Smooth muscle cell (in vitro differentiated cells): Measurements from ENCODE around the genes CFAP46, KNDC1 and VENTX.

DNA sequence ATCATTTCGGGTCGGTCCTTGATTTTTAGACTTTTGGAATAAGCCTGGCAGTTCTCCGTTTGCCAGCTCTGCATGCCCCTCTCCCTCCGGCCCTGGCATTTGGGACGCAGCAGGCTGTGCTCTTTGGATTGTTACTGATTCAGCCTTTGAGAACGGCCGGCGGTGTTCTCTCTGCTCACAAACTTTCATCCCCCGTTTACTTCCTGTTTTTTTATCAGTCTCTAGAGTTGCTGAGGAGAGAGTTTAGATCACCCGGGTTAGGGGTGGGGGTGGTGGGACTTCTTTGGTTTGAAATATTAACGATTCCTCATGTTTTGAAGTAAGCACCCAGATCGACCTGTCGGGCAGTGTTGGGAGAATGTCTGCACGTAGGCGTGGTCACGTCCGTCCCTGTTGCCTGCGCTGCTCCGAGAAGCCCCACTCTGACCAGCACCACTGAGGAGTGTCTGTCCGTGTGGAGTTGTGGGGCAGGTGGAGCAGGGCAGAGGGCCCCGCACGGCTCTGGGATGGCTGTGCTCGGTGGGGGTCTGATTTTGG, 7.1 kb downstream of the INPP5A start:
- RAMPAGE, long total RNA = no peak

GRCh38 chr10:132572334-132572688, 34.7 kb downstream of the INPP5A start:
- RAMPAGE, long total RNA = no peak

DNA sequence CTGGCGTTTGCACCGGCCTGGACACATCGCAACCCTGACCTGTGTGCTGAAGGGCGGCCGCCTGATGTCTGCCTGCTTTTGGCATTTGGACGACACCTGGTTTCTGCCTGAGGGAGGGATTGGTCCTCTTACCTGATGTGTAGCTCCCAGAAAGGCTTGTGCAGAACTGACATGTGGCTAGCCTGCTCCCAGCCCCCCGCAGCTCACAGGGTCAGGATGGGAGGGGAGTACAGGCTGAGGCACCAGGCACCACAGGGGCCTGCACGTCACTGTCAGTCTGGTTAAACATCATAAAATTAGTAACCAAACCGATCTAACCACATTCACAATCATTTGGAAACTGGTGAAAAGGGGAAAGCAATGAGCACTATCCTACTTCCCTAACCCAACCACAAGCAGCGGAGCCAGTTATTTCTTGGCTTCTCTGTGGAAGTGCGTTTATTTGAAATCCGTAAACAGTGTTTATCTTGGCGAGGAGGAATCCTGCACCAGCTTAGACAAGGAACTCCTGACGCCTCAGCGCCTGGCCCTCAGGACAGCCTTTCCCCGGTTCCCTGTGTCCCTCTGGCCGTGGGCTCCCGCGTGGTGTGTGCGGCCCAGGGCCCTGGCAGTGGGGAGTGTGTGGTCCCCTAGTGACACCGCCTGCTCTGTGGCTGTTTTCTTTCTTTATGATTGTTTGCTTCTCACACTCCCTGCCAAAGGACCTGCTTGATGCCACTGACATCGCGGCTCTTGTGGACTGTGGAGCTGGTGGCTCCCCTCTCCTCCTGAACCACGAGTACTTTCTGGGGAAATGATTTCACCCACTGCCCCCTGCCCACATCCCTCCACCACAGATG, 37.8 kb downstream of the INPP5A start:
- RAMPAGE, long total RNA = no peak

- RAMPAGE, long total RNA = no peak
Measured at GRCh38 chr10:132593886-132594776, 56.5 kb downstream of the INPP5A start.

DNA sequence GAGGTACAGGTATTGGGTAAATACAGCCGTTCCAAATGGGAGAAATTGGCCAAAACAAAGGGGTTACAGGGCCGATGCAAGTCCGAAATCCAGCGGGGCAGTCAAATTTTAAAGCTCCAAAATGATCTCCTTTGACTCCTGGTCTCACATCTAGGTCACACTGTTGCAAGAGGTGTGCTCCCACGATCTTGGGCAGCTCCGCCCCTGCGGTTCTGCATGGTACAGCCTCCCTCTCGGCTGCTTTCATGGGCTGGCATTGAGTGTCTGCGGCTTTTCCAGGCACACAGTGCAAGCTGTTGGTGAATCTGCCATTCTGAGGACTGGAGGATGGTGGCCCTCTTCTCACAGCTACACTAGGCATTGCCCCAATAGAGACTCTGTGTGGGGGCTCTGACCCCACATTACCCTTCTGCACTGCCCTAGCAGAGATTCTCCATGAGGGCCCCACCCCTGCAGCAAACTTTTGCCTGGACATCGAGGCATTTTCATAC, 61.7 kb downstream of the INPP5A start:
- RAMPAGE, long total RNA = no peak

DNA sequence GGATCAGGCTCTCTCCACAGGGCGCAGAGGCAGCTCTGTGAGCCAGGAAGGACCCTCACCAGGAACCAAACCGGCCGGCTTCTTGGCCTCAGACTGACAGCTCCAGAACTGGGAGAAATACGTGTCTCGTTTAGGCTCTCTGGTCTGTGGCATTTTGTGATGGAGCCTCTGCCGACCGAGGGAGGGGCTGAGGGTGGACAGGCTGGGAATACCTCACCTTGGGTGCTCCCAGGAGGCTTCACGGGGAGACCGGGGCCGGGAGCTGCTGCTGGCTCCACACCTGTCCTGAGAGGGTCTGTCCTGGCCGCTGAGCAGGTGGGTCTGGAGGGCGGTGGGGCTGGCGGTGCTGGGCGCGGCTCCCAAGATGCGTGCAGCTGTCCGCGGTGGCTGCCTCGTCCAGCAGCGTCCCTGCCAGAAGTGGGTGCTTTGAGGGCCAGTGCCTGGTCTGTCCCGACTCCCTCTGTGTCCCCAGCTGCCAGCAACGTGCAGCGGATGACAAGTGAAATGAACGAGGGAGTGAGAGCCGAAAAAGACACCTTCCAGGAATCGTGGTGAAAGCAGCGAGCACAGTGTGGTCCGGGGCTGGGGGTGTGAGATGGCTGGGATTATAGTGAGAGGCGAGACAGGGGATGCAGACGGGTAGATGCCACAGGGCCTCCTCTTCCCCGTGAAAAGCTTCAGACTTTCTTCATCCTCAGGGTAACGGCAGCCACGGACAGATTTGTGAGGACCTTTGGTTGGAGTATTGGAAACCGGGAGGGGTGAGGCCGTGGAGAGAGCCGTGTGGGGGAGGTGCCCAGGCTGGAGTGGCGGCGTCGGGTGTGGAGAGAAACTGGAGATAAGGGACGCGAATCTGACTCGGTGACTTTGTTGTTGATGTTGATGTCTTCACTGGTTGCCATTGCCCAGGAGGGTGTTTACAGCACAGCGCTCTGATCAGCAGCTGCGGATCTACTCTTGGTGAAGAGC, 89.8 kb downstream of the INPP5A start:
- RAMPAGE, long total RNA = no peak

DNA sequence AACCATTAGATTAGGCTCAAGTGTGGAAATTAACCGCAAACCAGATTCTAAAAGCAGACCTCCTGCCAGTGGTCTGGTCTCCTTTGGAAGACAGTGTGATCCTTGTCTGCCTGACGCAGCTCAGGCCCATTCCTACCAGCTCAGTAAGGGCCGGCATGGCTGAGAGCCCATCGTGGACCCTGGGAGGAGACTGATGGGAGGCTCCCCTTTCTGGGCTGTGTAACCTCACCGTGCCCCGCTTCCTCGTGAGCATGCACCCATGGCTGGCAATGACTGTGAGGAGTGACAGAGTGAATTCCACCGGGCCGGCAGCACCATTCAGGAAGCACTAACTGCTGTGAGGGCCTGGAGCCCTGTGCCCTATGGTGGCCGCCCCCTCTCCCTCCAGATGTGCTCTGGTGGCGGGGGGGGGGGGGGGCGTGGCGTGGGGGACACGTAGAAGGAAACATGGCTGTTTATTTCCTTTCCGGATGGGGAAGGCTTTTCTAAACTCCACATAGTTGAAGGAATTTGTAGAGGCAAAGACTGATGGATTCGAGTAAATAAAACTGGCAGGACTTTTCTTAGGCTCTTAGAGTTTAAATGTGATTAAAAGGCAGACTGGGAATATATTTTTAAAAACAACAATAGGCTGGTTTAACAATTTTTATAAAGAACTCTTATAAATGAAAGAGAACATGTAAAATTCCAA, 90.6 kb downstream of the INPP5A start:
- RAMPAGE, long total RNA = no peak

- RAMPAGE, long total RNA = no peak
Measured at GRCh38 chr10:132702548-132702814, 83.5 kb downstream of the NKX6-2 start.

DNA sequence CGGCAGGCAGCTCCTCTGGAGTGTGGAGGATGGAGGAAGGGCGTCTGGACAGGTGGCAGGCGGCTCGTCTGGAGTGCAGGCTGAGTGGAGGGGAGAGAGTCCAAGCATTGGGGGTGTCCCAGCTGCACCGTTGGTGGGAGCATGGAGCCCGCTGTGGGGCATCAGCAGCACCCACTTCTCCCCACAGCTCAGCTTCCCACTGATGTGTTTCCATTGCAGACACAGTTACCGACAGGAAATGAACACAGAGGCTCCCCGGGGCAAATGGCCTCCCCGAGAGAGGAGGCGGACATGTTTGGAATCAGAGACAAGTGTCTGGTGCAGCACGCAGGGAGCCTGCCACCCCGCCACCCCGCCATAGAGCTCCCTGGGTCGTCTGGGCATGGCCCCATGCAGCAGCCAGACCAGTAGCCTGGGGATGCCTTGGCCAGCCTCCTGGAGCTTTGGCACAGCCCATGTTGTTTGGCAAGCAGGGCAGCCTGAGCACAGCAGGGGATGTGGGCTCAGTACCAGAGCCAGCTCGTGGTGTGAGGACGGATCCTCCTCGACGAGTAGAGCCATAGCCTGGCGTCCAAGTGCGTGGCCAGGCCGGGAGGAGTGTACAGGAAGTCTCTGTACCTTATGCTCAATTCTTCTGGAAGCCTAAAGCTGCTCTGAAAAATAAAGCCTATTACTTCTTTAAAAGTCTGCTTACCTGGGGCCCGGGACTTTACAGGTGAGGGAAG, 80.8 kb downstream of the NKX6-2 start:
- RAMPAGE, long total RNA = no peak

- RAMPAGE, long total RNA = no peak
Measured at GRCh38 chr10:132726671-132727212, 59.2 kb downstream of the NKX6-2 start.

DNA sequence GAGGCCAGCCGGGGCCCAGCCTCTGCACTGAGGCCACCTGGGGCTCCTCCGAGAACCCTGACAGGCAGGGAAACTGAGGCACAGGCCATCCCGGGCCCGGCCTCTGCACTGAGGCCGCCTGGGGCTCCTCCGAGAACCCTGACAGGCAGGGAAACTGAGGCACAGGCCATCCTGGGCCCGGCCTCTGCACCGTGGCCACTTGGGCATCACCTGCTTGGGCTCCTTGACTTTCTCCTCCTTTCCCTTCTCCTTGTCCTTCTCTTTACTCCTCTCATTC, 64.8 kb downstream of the CFAP46 start:
- RAMPAGE, long total RNA = no peak

GRCh38 chr10:132942008-132943165, at the start of gene CFAP46:
CFAP46 (minus strand) TSS chr10:132942570.
- RAMPAGE, long total RNA = start-site peak on the minus strand at chr10:132942537-132942583, 44 and 14 reads in 2 replicates

DNA sequence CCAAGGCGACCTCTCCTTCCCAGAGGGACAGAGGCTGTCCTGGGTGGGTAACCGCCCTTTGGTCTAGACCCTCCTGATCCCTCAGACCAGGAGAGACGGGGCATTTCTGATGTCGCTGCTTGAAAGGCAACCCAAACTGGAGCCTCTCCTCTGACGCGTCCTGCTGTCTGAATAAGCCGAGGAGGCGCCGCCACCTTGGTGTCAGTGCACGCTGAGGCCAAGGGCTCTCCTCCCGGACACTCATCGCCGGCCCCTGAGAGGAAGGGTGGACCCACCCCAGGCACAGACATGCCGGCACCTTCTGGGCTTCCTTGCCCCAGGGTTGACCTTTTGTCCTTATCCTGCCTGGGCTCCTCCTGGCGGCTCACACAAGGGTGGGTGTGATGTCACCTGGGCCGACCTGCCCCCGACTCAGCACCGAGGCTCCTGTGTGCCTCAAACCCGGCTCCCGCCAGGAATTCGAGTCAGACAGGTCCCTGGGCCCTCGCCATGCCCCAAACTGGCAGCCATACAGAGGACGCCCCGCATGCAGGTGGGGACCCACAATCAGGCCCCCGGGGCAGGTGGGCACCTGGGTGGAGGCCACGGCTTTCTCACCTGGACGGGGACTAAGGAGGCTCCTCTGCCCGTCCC, 17.7 kb upstream of the CFAP46 start:
- RAMPAGE, long total RNA = no peak

DNA sequence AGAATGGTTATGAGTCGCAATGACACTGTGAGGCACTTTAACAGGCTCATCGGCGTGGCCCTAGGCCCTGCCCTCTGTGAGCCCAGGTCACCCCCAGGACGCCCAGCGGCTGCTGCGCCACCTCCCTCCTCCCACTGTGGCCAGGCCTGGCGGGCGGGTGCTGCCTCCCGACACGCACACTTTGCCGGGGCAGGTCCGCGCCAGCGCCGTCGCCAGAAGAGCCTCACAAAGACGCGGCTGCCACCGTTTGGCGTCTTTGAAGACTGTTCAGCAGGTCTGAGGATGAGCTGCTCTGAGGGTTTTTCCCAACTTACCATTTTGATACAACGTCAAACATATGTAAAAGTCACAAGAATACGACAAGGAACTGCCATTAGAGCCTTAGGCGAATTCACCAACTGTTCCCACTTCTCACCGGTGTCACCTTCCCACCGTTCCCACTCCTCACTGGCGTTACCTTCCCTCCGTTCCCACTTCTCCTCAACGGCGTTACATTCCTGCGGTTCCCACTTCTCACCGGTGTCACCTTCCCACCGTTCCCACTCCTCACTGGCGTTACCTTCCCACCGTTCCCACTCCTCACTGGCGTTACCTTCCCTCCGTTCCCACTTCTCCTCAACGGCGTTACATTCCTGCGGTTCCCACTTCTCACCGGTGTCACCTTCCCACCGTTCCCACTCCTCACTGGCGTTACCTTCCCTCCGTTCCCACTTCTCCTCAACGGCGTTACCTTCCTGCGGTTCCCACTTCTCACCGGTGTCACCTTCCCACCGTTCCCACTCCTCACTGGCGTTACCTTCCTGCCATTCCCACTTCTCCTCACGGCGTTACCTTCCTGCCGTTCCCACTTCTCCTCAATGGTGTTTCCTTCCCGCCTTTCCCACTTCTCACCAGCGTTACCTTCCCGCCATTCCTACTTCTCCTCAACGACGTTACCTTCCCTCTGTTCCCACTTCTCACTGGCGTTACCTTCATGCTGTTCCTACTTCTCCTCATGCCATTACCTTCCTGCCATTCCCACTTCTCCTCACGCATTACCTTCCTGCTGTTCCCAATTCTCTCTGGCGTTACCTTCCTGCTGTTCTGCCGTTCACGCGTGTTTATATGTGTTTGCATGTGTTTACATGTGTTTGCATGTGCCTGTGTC, 22.7 kb upstream of the CFAP46 start:
- RAMPAGE, long total RNA = no peak

DNA sequence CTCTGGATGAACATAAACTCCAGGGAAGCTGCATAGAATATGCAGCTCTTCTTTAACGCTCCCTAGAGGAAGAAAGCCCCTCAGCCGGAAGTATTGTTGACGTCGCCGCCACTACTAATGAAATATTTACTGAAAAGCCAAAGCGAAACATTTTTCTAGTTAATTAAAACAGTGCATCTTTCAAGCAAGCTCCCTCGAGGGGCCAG, 72.6 kb upstream of the ADGRA1 start:
- RAMPAGE, long total RNA = no peak

GRCh38 chr10:133062802-133063001, 25.0 kb upstream of the ADGRA1 start:
- RAMPAGE, long total RNA = no peak

DNA sequence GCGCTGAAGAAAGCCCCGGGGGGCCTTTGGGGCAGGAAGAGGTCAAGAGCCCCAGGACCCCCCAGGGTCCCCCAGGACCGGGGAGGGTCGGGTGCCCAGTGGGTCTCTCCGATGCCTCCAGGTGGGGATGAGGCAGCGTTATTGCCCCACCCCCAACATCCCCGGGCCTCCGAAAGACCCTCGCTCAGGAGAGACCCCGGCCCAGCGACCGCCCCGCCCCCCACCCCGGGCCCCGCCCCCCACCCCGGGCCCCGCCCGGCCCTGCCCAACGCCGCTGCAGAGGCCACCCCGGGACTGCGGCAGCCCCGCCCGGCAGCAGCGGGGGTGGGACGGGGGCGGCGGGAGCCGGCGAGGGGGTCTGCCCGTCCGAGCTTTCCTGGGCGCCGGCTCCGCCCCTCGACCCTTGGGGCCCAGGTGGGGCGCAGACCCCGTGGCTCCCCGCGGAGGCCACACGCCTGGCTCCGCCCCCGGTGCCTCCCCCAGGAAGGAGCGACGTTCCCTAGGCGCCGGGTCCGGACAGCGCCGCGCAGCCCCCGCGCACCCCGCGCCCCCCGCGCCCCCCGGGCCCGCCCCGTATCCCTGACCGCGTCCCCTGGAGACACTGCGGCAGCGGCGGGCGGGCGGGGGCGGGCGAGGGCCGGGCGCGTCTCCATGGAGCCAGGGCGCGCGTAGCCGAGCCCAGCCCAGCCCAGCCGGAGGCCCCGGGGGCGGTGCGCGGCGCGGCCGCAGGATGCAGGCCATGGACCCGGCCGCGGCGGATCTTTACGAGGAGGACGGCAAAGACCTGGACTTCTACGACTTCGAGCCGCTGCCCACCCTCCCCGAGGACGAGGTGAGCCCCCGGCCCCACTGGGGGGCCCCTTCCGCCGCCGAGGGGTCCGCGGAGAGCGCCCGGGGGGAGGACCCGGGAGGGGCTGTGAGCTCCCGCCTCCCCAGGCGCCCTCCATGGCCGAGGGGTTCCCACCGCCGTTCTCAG, at the start of gene KNDC1:
TSS of gene KNDC1 (plus strand) at position 482 of the 976 bp plus-strand sequence.
- RAMPAGE, long total RNA = start-site peak on the plus strand centred at position 714 of the sequence, 40 bp wide, 10 and 8 reads in 2 replicates

DNA sequence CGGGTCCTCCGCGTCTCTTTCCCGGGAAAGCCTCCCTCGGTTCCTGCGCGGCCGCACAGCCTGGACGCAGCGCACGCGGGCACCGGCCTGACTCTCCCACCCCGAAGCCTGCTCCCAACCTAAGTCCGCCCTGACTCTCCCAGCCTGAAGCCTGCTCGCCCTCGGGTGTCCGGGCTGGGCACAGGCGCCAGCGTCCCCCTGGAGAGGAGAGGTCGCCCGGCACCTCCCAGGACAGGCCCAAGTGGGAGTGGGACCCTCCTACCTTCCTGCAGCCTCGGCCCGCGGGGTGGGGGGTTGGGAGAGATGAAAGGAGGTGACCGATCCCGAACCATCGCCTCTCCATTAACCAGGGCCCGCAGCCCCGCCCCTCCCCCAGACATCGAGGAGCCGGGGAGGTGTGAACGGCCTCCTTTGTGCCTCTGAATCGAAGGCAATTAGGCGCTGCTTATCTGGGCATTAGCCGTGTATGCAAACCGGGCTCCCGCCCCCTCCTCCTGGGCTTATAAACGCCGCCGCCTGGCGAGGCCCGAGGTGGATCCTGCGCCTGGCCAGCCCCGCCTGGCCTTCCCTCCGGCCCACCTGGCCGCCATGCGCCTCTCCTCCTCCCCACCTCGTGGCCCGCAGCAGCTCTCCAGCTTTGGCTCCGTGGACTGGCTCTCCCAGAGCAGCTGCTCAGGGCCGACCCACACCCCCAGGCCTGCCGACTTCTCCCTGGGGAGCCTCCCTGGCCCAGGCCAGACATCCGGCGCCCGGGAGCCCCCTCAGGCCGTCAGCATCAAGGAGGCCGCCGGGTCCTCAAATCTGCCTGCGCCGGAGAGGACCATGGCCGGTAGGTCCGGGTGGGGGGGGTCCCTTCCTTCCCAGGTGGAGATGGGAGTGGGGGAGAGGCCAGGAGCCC, at the start of gene VENTX:
TSS of gene VENTX (plus strand) at position 529 of the 898 bp plus-strand sequence.
- RAMPAGE, long total RNA = no peak

- RAMPAGE, long total RNA = no peak
Measured at GRCh38 chr10:133264270-133265226, 12.1 kb downstream of the ADAM8 start.

- RAMPAGE, long total RNA = no peak
Measured at GRCh38 chr10:133289714-133290465, 13.2 kb upstream of the ADAM8 start.